ENCODE data around the gene OR4E2.

DNA sequence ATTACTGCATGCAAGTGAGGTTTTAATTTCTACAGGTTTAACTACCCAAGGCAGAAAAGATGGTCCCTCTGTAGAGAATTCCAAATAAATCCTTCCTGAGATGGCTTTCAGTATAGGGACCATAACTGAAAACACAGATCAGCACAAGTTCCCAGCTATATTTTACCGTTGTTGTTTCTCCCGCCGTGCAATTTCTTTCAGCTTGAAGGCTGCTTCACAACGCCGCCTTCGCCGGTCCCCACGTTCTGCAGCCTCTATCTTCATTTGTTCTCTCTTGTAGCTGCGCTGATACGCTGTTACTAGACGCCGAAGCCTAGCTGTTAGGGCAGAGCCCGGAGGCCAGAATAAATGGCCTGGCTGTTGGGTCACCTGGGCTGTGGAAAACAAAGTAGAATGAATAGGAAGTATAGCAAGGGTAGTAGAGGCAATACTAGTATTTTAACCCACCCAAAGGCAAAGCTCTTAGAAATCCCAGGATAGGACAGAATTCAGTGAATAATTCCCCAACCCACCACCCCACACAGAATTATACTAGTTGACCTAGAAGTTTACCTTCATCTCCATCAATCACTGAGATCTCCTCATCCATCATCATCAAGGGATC lies 11.0 kb upstream of the SUPT16H start:
- RRBS = 91% methylated on average over 5 of the region's 13 CpGs

GRCh38 chr14:21409751-21410236 lies 26.0 kb upstream of the SUPT16H start:
- RRBS = no CpG with 5 or more reads among the region's 5 CpGs

- RRBS = no CpG with 5 or more reads among the region's 15 CpGs
Observed at GRCh38 chr14:21427666-21428387, 28.1 kb downstream of the CHD8 start.

DNA sequence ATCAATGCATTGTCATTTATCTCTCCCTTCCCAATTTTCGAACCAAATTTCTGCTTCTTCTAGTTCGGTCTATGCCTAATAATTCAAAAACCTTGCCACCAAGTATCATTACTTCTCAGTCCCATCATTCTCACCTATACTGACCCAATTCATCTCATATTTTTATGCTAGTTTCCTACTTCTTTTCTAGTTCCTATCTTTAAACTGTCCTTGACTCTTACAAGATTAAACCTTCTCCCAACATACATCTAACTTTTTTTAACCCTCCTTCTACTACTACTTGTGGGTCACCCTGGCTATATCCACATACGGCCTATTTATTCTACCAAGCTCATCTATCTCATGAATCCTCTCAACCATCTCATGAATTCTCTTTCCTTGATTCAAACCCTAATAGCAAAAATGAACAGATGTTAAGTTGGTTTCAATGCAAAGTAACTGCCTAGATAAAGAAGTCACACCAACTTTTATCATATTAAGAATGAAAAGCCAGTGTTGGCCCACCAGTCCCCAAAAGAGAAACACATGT lies 21.3 kb downstream of the CHD8 start:
- RRBS = no CpG with 5 or more reads among the region's 3 CpGs

DNA sequence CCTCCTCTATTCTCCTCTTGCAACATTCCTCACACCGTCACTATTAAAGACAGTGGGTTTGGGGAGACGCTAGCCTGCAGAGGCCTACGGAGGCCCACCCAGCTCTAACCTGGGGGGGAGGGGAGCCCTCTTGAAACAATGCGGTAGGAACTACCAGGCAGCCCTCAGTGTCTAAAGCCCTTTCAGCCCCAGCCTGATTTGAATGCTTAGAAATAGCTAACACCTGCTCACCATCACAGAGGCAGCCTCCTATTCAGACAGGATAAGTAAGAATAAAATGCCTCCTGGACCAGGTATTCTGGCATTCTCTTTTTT lies 898 bp upstream of the SALL2 start:
- RRBS = no CpG with 5 or more reads among the region's 4 CpGs

DNA sequence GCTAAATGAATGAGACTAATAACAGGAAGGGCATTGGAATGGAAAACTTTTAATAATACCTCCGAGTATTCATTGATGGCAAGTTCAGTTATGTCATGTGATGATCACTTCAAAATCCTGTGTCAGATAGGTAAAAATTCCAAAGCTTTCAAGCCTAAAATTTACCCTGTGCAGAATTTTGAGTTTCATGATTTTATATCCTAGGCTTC lies at the start of gene OR4E2:
TSS of gene OR4E2 (plus strand) at position 159 of the 209 bp plus-strand sequence.
- RRBS = no CpG with 5 or more reads among the region's 1 CpG

- RRBS = no CpG with 5 or more reads among the region's 2 CpGs
Observed at GRCh38 chr14:21738528-21738967, 64.9 kb upstream of the OR4E1 start.

- RRBS = no CpG with 5 or more reads among the region's 7 CpGs
Observed at GRCh38 chr14:21768107-21769246, 94.9 kb upstream of the OR4E1 start.

DNA sequence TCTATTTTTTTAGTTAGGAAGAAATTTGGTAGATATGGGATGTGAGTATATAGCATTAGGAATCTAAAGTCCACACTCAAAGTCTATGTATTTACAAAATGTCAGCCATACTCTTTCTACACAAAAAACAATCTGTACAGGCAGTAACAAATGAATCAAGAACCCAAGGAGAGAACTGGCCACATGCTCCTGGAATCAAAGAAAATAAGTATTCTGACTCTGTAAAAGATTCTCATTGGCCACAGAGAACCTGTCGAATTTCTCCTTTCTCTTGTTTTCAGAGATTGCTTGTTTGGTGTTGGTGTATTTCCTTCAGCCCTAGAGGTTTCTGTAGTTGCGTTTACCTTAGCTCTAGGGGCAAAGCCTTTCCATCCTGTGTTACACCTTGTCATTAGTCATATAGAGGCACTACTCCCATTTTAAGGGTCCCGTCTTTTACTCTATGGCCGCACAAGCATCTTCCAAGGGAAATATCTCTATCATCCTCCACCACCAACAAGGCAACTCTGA lies 177.9 kb upstream of the OR4E1 start:
- RRBS = no CpG with 5 or more reads among the region's 4 CpGs

DNA sequence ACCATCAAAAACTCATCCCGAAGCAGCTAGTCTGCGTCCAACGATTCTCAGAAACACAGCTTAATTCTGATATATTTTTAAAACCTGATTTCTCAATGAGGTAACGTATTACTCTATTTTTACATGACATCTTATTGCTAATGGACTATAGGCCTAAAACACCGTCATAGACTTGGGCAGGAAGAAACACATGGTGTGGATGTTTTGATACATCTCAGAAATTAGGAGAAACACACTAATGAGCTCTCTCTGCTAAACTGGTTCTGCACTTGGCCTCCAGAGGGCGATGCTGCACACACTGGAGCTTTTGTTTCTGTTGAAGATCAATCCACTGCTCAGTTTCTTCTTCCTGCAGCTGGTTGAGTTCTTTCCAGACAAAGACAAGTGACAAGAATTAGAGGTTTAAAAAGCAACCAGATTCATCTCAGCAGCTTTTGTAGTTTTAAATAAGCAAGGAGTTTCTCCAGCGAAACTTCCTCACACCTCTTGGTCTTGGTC lies 178.4 kb upstream of the OR4E1 start:
- RRBS = no CpG with 5 or more reads among the region's 7 CpGs

DNA sequence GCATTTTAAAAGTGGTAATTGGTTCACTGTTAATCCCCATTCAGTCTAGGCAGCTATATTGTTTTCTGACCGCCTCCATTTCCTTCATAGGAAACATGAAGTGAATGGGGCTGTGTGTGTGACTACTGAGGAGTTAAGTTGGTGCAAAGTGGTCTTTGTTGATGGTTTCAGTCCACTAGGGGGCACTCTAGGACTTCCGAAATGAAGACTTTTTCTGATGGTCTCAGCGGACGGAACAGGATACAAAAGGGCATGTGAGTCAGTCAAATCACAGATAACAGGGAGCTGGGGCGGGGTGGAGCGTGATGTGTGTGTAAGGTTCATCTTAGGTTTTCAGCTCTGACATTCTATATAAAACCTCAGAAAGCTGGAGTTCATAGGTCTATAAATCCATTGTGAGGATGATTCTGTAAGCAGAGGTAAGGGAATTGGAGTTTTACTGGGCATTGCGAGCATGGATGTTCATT lies 240.2 kb upstream of the OR4E1 start:
- RRBS = no CpG with 5 or more reads among the region's 7 CpGs

DNA sequence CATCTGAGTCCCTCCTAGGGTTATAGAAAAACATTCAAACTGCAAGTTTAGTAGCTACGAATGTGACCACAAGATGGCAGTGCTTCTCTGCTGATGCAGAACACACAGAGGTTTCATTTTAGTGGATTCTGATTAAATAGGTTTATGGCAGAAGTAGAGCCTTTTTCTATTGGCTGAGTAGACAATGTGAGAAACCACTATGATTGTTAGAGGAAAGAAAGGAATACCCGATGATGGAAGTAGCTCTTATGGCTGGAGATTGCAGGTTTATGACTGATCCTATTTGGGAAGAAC lies 244.3 kb upstream of the OR4E1 start:
- RRBS = no CpG with 5 or more reads among the region's 2 CpGs

GRCh38 chr14:21924458-21924879 lies 250.9 kb upstream of the OR4E1 start:
- RRBS = no CpG with 5 or more reads among the region's 5 CpGs

GRCh38 chr14:22003317-22003917 lies 329.8 kb upstream of the OR4E1 start:
- RRBS = no CpG with 5 or more reads among the region's 11 CpGs

DNA sequence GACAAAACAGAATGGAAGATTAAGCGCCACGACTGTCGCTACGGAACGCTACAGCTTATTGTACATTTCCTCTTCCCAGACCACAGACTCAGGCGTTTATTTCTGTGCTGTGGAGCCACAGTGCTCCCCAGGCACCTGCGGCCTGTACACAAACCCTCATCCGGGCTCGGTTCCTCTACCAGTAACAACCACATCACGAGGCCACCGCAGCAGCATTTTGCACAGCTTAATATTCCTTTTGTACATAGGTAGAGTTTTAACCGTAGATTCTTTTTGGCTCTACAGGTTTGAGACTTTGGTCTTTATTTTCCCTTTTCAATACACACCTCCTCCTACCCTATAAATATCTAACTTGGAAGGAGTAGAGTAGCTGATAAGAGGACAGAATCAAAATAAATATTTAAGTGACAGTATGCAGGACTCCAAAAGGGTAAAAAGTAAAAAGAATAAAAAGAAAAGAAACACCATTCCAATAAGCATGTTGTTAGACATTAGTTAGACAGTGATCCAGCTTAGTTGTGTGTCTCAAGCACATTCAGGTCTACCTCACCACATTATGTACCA lies 397.6 kb upstream of the OR4E1 start:
- RRBS = no CpG with 5 or more reads among the region's 12 CpGs

GRCh38 chr14:22105005-22105732 lies 431.6 kb upstream of the OR4E1 start:
- RRBS = no CpG with 5 or more reads among the region's 9 CpGs

DNA sequence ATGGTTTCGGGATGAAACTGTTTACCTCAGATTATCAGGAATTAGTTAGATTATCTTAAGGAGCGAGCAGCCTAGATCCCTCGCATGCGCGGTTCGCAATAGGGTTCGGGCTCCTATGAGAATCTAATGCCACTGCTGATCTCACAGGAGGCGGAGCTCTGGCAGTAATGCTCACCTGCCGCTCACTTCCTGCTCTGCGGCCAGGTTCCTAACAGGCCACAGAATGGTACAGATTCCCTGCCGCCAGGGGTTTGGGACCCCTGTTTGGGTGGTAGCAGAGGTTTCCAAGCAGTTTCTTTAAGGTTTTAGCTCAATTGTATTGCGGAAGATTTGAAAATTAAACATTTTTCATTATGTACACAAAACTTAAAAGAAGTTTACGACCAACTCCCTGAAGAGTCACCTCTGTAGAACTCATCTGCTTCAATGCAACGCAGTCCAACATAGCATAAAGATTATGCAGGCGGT lies 439.9 kb upstream of the OR4E1 start:
- RRBS = no CpG with 5 or more reads among the region's 15 CpGs

- RRBS = no CpG with 5 or more reads among the region's 8 CpGs
Observed at GRCh38 chr14:22418435-22419315, 170.3 kb downstream of the DAD1 start.

DNA sequence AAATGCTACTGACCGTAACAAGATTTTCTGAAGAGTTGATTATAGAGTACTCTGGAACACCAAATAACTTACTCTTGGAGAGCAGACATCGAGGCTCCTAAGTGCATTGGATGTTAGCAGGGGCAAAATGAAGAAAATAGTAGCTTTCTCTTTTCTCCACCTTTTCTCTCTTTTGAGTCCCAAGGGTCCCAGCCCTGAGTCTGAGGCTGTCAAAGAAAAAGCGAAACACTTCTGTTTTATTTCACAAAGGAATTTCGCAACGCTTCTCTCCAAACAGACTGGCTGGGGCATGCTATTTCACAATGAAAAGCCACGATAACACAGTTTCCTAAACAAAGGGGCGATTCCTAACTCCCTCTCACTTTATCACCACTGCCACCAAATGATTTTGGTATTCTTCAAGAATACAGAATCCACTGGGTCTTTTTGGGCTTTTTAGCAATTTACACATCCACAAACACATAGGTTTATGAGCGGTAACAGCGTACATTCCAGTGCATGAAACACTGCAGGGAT lies 161.3 kb downstream of the DAD1 start:
- RRBS = no CpG with 5 or more reads among the region's 9 CpGs

DNA sequence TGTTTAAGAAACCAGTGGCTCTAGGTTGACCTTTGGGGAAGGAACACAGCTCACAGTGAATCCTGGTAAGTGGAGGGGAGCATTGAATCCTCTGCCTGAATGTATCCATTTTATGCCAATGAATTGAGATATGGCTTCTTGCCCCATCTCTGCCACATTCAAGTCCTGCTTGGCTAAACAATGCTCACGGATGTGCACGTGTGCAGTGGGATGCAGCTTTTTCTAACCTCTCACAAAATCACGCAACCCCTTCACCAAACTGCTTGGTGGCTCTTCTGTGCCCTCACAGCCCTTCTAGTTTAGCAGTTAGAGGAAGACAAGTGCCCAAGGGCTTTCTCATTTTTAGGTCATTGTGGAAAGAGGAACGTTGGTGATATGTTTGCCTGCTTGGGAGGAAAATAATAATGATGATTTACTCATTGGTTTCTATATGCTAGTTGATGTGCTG lies 111.3 kb downstream of the DAD1 start:
- RRBS = no CpG with 5 or more reads among the region's 4 CpGs